HT-29 (cell line): ENCODE measurements around a stretch of chr6.

- RAMPAGE, long total RNA: no peak
Measured at GRCh38 chr6:168648170-168648636, 207.2 kb downstream of the SMOC2 start.

GRCh38 chr6:169156543-169156845 lies 97.2 kb downstream of the THBS2 start:
- RAMPAGE, long total RNA: no peak

- RAMPAGE, long total RNA: no peak
Measured at GRCh38 chr6:169312308-169312577, 58.6 kb upstream of the THBS2 start.

GRCh38 chr6:169386300-169387326 lies 133.0 kb upstream of the THBS2 start:
- RAMPAGE, long total RNA: no peak

DNA sequence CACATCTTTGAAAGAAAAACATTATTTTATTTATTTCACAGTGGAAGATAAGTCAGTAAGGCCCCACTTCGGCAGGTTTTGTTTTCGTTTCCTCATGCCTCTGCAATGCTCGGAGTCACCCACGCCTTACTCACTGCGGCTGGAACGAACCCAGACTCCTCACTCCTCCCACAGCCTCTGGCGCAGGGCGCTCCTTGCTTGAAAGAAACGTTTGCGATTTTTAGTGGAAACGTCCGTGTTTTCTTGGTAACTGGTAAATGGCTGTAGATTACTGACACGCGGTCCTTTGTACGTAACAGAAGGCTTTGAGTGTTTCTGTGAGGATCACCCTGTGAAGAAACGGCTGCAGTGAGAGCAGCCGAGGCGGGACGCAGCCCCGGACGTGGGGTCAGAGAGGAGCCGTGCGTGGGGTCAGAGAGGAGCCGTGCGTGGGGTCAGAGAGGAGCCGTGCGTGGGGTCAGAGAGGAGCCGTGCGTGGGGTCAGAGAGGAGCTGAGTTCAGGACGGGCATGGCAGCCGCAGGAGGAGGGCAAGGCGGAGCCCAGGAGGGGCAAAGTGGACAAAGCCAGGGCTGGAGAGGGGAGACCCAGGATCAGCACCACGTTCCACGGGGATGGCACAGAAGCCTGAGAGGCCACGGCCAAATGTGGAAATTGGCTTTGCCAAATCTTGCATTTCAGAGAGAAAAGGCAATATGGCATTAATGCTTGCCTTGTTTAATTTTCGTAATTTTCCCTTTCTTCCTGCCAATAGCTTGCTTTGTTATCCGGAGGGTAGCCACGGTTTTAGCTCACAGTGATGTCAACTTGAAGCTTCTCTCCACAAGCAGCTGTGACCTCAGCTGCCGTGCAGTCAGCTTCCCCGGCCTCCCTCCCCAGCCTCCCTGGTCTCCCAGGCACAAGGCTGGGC lies 198.7 kb upstream of the THBS2 start:
- RAMPAGE, long total RNA: no peak

DNA sequence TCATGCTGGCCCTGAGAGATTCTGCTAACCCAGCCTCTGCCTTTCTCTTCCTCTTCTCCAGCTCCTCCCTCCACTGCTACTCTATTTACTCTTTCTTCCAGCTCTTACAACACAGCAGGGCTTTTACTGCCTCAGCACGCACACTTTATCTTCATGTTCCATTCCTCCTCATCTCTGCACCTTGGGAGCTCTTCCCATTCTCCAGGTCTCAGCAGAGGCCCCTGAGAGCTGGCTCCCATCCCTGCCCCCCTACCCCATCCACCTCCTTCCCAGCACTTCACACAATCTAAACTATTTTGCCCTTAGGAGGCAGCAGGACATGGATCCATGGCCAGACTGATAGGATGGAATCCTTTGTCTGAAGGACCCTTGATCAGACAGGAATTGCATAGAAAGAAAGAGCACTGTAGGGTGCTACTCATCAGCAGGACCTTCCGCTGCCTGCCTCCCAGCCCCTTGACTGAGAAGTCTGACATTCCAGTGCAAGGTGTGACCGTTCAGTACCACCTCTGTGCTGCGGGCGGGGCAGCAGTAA lies 11.5 kb downstream of the WDR27 start:
- RAMPAGE, long total RNA: no peak

- RAMPAGE, long total RNA: no peak
Measured at GRCh38 chr6:169703088-169703534, 1.2 kb downstream of the C6orf120 start.

GRCh38 chr6:170037871-170038384 lies 252.9 kb downstream of the DLL1 start:
- RAMPAGE, long total RNA: no peak

- RAMPAGE, long total RNA: no peak
Measured at GRCh38 chr6:170165169-170166001, 125.5 kb downstream of the DLL1 start.

DNA sequence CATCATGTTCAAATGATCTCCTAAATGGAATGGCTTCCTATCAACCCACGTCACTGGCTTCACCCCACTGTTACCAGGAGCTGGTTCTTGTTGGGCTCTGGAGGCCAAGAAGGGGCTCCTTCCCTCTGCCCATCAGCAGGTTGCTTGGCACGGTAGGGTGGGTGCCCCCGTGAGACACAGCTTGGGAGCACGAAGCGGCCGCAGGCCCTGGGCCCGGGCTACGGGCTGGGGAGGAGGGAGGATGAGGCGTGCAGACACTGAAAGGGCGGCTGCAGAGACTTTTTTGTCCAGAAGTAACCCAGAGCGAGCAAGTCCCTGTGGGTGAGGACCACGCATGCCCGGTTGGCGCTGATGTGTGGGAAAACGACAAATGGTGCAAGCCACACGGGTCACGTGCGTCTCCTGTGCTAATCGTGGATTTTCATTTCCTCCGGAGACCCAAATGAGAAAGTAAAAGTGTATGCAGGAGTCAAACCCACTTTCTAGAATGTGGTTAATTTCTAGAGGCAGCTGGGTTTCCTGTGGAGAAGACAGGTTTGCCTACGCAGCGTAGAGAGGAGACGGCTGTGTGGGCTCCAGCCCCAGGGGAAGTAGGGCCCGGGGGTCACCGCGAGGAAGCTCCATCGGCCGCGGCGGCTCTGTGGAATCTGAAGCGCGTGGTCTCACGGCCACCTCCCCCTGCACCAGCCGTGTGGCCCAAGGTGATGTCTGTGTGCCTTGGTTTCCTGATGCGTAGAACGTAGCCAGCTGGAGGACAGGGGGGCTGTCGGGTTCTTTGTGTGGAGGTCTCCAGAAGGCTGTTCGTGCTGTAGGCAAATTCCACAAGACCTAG lies 19.1 kb downstream of the DLL1 start:
- RAMPAGE, long total RNA: no peak

DNA sequence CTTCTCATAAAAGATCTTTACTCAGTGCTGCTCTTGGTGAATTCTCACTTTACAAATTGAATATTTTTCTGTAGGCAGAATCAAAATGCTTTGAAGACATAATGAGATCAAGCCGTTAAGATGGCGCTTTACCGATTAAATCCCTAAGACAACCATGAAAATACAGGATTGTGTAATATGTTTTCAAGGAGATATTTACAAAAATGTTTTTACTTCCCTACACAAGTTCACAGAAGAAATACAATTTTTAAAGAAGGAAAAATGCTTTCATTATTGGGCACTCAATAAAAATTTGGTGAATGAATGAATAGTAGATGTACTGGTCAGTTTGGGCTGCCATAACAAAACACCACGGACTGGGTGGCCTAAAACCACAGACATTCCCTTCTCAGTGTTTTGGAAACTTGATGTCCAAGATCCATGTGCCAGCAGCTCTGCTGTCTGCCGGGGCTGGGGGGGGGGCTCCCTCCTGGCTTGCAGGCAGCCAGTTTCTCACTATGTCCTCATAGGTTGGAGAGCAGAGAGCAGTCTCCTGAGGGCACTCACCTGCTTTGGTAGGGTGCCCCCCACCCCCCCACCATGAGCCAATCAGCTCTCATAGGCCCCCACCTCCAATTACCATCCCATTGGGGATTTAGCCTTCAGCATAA lies 61.9 kb downstream of the FAM120B start:
- RAMPAGE, long total RNA: no peak

- RAMPAGE, long total RNA: no peak
Measured at GRCh38 chr6:170434059-170434530, 119.0 kb downstream of the PSMB1 start.